Myometrial cell (primary cell): ENCODE measurements around the genes ATRX, TBX22, TENT5D, SH3BGRL and CHM.

DNA sequence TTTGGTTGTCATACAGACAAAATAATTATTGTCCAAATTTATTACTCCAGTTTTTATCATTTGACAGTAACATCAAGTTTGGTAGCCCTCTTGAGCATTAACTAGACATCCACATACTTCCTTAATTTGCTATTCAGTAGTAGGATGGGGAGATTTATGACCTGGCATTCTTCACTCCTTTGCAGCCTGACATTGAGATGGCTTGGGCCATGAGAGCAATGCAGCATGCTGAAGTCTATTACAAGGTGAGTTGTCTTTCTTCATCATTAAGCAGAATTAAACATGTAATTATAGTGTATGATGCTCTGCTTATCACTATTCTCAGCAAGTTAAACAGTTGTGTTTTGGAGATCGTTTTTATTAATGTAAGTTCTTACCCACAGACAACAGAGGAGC, 1.8 kb downstream of the PBDC1 start:
- RAMPAGE, long total RNA, result no peak

GRCh38 chrX:76177541-76177877, 4.6 kb downstream of the PBDC1 start:
- RAMPAGE, long total RNA, result no peak

- RAMPAGE, long total RNA, result no peak
Observed at GRCh38 chrX:76329686-76330122, 97.8 kb upstream of the MAGEE1 start.

- RAMPAGE, long total RNA, result no peak
Observed at GRCh38 chrX:77653911-77654372, 132.1 kb downstream of the ATRX start.

DNA sequence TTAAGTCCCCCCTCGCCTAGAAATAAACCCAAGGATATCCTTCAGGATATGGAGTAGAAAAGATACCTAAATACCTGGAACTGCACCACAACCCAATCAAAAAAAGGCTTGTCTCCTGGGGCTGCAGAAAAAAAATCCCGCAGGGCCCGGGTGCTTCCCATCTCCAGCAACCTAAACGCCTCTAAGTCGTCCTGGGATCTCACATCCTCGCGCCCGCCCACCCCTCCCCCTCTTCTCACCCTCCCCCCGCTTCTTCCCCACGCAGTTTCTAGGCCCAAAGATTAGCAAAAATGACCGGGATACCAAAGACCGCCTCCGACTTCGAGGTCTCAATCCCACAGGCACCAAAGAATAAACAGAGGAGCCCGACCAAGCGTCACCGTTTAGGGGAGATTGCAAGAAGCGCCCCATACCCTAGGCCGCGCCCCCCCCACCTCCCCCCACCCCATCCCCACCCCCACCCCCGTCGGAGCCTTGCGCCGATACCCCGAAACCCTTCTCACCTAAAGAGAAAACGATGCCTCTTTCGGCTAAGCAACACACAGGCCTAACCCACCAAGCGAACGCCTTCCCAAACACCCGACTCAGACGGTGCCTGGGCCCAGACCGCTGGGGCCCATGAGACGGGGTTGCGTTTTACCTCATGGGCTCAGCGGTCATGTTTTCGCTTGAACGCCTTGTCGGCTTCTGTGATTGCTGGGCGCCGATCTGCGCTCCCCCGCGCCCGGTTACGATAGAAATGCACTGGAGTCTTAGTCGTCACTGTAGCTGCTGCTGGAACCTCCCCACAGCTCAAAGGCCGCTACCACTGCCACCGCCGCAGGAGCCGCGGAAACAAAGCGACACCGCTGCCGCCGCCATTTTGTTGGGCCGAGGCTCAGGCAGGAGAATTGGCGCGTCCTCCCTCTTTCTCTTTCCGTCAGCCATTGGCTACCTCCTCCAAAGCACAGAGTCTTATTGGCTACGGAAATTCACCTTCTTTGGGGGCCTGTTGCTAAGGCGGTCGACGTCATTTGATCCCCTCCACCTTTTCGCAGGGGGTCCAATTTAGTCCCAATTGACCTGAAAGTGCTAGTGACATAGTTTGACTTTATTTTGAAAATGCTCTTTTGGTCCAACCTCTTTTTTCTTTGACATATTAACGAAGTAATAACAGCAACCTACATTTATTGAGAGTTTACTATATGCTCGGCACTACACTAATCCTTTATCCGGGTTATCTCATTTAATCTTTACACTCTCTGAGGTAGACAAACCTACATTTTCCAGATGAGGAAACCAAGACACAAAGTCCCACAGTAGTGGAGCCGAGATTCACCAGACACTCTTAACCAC, at the start of gene ATRX:
ATRX (minus strand) TSS at position 875 of the 1,335 bp plus-strand sequence.
- RAMPAGE, long total RNA, result no peak

GRCh38 chrX:77787898-77788642, 2.1 kb upstream of the ATRX start:
- RAMPAGE, long total RNA, result no peak

DNA sequence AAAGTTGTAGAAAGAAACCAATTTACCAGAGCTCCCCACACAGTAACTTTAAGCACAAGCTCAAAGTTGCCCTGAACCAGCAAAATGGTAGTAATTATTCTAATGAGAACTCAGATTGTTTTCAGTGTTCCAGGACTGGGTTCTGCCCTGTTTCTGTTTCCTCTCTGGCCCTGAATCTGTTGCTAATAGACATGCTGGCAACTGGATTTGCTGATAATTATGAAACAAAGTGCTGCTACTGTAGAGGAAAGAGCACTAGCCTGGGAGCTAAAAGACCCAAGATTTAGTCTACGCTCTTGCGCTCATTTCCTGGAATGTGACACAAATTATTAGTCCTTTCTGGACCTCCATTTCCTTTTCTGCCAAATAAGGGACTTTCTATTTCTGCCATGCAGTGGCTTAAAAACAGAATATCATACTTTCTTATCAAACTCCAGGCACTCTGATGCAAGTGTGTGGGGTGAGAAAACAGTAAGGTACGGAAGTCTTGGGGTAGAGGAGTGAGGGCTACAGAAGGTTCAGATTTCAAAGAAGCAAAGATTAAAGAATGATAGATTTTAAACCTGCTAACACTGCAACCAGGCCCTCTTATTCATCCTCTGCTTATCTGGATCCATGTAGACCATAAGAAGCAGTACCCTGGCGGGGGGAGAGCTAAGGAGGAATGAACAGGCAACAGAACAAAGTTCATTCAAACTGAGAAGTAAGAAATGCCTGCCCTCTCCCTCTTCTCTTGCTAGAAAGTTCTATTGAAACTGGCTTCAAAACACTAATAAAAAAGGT, 48.3 kb upstream of the GPR174 start:
- RAMPAGE, long total RNA, result no peak

DNA sequence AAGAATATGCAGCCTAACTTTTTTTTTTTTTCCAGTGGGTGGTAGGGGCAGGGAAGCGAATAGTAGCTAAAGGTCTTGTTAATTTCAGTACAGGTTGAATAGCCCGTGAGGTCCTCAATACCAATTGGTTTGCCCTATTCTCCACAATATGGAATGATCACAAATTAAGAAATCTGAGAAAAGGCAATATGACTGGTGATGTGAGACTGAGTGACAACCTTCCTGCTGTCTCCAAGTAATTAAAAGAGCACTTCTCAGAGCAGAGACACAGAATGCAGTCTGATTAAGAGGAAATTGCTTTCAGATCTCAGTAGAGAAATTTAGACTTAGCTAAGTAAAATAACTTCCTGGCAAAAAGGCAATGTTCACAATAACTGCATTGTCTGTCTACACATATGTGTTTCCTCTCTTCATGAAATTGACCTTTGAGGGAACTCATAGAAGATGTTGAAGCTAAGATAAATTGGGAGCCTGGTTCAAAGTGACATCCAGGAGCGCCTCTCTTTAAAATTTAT, 23.0 kb downstream of the GPR174 start:
- RAMPAGE, long total RNA, result no peak

DNA sequence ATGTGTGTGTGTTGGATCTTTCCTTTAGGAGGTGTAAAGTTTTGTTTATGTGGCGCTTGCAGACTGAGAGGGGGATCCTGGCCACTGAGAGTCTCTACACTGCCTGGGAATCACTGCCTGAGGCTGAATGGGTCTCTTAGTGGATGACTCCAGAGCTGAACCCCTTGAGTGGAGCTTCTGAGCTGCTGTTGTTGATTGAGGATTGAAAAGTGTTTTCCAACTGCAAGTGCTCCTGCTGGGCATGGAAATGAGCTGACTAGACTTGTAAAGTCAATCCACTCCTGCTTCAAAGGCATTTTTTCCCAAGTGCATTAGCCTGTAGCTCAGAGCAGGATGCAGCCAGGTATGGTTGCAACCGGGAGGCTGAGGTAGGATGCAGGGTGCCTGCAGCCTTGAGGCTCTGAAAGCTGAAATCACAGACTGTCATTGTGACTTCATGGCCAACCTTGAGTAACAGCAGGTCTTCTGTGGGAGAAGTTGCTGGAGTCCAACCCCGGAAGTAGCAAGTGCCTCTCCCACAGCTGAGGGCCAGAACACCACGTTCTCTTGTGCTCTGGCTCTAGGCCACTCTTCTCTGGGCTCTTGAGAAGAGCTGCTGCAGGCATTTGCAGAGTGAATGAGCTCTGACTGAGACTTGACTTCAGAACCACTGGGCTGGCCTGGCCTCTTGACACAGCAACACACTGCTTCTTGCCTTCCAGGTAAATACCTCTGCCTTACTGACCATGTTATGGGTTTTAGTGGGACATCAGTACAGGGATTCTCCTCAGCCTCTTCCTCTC, at the start of gene TBX22:
TBX22 (plus strand) TSS at position 567 of the 782 bp plus-strand sequence.
- RAMPAGE, long total RNA, result no peak

DNA sequence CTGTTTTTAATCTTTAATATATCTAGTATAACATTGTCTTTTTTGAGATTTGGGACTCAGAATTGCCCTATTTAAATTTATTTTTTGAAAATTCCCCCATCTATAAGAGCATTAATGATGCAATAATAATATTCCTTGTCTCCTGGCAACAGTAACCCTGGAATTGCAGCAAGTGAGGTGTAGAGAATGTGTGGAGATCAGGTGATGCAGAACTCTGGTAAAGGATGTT, at the start of gene TENT5D:
TENT5D (plus strand) TSS at position 166 of the 229 bp plus-strand sequence.
- RAMPAGE, long total RNA, result no peak

DNA sequence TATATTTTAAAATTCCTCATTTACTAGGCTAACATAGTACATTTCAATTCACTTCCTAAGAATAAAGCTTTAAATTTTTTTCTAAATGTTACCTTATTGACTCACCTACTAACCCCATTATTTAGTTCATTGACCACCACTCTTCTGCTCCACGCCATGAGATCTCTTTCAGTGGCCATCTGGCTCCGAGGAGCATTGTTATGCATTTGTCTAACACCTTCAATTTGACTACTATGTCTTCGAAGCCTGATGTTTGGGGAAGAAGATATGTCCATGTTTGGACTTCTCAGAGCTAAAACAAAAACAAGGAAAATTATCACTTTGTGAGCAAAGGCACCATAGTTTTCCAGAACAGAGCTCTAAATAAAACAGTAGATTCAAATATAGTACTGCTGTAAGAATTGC, 92.2 kb downstream of the BRWD3 start:
- RAMPAGE, long total RNA, result no peak

GRCh38 chrX:81201607-81202726, at the start of gene SH3BGRL:
Gene SH3BGRL, plus strand, starts transcription at chrX:81202102.
- RAMPAGE, long total RNA, result start-site peak on the minus strand at chrX:81201884-81201929, 9 and 17 reads in 2 replicates; start-site peak on the plus strand at chrX:81202017-81202192, 2,072 and 2,812 reads in 2 replicates

GRCh38 chrX:82756383-82756716, 751.7 kb upstream of the POU3F4 start:
- RAMPAGE, long total RNA, result no peak

DNA sequence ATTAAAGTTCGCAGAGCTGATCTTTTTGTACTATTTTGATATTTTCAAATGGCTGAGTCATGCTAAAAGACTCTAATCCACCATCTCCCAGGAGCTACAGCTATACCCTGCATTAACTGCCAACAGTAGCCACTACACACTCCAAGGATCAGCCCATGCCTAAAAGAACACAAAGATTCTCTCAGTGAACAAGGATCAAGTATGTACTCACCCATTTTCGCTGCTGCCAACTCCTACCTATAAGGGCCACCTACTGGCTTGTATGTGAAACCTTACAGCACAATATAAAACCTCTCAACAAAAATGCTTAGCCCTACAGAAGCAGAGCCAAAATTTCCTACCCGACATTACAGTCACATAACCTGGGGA, 562.8 kb upstream of the POU3F4 start:
- RAMPAGE, long total RNA, result no peak

- RAMPAGE, long total RNA, result start-site peak on the minus strand at chrX:86047530-86047558, 22 and 189 reads in 2 replicates
Observed at GRCh38 chrX:86046921-86048373, at the start of gene CHM. Gene CHM, minus strand, starts transcription at chrX:86047558.

- RAMPAGE, long total RNA, result no peak
Observed at GRCh38 chrX:96784590-96785144, 99.0 kb upstream of the RPA4 start.

DNA sequence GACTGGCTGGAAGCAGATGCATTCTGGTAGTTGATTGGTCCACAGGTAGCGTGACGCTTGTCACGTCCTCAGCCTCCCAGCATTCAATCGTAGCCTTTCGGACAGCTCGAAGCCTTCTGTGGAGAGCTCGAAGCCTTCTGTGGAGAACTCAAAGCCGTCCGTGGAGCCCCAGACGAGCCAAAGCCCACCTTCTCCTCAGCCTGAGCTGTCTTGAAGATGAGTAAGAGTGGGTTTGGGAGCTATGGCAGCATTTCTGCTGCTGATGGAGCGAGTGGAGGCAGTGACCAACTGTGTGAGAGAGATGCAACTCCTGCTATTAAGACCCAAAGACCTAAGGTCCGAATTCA, 360 bp downstream of the RPA4 start:
- RAMPAGE, long total RNA, result no peak

- RAMPAGE, long total RNA, result no peak
Observed at GRCh38 chrX:96885376-96885575, 1.6 kb downstream of the RPA4 start.

DNA sequence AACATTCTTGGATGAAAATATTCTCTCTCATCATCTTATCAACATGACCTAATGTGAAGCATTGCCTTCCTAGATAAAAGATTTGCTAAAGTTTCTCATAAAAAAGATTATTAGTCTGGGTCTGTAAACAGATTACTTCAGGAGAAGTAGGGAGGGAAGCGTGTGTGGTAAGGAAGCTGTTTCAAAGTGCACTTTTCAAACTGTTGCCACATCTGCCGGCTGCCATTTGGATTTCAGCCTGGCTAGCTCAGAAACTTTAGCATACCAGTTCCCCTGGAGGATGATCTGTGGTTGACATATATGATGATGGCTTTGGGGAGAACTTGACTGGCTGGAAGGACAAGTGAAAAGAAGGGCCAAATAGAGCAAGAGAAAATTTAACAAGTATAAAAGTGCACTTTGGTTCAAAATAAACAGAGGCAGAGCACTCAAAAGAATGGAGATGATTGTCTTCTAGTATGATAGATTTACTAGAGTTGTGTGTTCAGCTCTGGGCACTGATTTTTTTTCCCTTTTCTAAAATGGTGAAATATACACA, 330 bp upstream of the NOX1 start:
- RAMPAGE, long total RNA, result no peak

GRCh38 chrX:100924361-100924583, 4.4 kb downstream of the XKRX start:
- RAMPAGE, long total RNA, result no peak